Thyroid gland (tissue), 7 donors: ENCODE data around the genes PLXDC1, GRB7 and PSMD3.

GRCh38 chr17:38893194-38894078 is 23.6 kb downstream of the LASP1 start:
- PRO-cap, 2 experiments: no peak in any of the 2 experiments
- RAMPAGE, long total RNA, 5 experiments: no peak in any of the 5 experiments

GRCh38 chr17:38911323-38911844 is 41.5 kb downstream of the LASP1 start:
- PRO-cap, 2 experiments: no peak in any of the 2 experiments
- RAMPAGE, long total RNA, 5 experiments: no peak in any of the 5 experiments

GRCh38 chr17:39064305-39064734 is 87.1 kb downstream of the PLXDC1 start:
- PRO-cap, 2 experiments: no peak in any of the 2 experiments
- RAMPAGE, long total RNA, 5 experiments: no peak in any of the 5 experiments

GRCh38 chr17:39144313-39144658 is 7.2 kb downstream of the PLXDC1 start:
- PRO-cap, 2 experiments: no peak in any of the 2 experiments
- RAMPAGE, long total RNA, 5 experiments: no peak in any of the 5 experiments

- PRO-cap, 2 experiments: no peak in any of the 2 experiments
- RAMPAGE, long total RNA, 5 experiments: start-site peak on the minus strand in 3 of 5 experiments, at chr17:39151435-39152023 at its widest, 5 to 14 reads per replicate
These were observed at the start of gene PLXDC1 for GRCh38 chr17:39151065-39152169. PLXDC1 (minus strand) TSS chr17:39151637.

DNA sequence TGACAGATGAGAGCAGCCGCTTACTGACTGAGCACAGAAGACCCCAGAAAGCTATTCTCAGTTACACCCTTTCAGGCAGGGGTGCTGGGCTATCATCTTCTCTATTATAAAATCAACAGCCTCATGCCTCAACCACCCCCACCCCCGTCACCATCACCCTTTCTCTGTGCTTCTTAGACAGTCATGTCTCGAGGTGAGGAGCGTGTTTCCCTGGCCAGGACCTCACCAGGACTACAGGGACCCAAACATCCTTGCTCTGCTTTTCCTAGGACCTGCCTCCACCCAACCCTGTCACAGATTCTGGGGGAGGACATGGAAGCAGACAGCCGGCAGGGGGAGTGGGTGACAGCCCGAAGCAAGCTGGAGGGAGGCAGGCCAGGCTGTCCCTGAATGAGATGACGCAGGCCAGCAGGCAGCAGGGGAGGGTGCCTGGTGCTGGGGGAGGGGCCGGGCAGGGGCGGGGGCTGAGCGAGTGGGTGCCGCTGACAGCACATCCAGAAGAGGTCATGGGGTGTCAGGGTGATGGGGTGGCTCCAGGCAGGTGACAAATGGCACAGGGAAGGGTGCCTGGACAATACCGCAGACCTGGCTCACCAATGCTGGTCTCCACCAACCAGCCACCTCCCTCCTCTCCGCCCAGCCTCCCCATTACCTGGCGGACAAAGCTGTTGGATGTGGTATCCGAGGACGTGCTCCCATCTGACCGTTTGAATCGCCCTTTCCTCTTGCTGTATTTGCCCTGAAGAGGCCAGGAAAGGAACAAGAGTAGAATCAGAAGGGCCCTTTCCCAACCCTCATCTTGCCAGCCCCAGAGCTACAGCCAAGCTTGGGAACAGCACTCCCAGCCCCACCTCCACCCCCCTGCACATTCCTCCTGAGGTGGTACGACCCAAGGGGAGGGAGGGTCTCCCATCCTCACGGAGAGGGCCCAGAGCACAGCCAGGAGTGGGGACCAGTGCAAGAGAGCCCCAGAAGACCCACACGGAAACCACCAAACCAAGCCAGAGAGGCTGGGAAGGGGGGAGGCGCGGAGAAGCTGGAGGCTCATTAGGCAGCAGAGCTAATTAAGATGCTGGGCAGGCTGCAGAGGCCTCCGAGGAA is 2.9 kb downstream of the CACNB1 start:
- PRO-cap, 2 experiments: no peak in any of the 2 experiments
- RAMPAGE, long total RNA, 5 experiments: no peak in any of the 5 experiments

DNA sequence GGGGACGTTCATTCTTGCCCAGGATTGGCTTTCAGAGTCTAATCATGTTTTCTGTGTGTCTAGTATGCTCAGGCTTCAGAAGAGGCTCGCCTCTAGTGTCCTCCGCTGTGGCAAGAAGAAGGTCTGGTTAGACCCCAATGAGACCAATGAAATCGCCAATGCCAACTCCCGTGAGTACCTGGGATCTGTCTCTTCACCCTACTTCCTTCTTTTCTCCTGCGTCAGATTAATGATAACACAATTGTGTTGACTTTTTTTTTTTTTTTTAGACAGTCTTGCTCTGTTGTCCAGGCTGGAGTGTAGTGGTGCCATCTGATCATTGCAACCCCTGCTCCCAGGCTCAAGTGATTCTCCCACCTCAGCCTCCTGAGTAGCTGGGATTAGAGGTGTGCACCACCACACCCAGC is 1.1 kb downstream of the RPL19 start:
- PRO-cap, 2 experiments: no peak in any of the 2 experiments
- RAMPAGE, long total RNA, 5 experiments: no peak in any of the 5 experiments

- PRO-cap, 2 experiments: no peak in any of the 2 experiments
- RAMPAGE, long total RNA, 5 experiments: no peak in any of the 5 experiments
These were observed 7.9 kb downstream of the STAC2 start for GRCh38 chr17:39217776-39218303.

- PRO-cap, 2 experiments: no peak in any of the 2 experiments
- RAMPAGE, long total RNA, 5 experiments: no peak in any of the 5 experiments
These were observed 1.1 kb downstream of the CDK12 start for GRCh38 chr17:39462258-39462881.

DNA sequence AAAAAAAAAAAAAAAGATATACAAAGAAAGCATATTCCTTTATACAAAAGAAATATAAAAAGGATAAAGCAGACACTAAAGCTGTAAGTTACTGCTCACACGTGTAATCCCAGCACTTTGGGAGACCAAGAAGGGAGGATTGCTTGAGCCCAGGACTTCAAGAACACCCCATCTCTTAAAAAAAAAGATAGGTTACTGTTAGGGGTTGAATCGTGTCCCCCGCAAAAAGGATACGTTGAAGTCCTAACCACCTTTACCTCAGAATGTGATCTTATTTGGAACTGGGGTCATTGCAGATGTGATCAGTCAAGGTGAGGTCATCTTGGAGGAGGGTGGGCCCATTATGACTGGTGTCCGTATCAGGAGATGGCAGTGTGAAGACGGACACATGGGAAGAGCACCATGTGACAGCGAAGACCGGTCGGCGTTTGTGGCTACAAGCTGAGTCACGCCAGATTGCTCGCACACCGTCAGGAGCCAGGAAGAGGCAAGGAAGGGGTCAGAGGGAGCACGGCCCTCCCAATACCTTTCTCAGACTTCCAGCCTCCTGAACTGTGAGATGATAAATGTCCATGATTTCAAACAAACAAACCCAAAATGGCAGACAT is 13.0 kb downstream of the STARD3 start:
- PRO-cap, 2 experiments: no peak in any of the 2 experiments
- RAMPAGE, long total RNA, 5 experiments: no peak in any of the 5 experiments

DNA sequence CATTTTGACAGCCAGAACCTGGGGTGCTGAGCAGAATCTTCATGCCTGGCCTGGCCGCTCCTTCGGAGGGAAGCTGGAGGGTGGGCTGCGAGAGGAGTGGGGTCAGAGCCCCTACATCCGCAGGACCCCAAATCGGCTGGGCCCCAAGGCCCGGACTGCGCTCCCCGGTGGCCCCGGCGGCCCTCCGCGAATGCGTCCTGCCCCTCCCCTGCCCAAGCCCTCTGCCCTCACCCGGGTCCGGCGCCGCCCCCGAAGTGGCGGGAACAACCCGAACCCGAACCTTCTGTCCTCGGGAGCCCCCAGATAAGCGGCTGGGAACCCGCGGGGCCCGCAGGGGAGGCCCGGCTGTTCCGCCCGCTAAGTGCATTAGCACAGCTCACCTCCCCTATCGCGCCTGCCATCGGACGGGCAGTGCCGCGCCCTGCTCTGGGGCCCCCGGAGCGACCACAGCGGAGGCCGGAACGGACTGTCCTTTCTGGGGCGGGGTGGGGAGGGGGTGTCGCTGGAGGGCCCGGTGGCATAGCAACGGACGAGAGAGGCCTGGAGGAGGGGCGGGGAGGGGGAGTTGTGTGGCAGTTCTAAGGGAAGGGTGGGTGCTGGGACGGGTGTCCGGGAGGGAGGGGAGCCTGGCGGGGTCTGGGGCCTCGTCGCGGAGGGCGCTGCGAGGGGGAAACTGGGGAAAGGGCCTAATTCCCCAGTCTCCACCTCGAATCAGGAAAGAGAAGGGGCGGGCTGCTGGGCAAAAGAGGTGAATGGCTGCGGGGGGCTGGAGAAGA is 742 bp upstream of the PNMT start:
- PRO-cap, 2 experiments: no peak in any of the 2 experiments
- RAMPAGE, long total RNA, 5 experiments: start-site peak on the plus strand in 1 of 5 experiments, centred at position 580 of the sequence, 5 reads per replicate

DNA sequence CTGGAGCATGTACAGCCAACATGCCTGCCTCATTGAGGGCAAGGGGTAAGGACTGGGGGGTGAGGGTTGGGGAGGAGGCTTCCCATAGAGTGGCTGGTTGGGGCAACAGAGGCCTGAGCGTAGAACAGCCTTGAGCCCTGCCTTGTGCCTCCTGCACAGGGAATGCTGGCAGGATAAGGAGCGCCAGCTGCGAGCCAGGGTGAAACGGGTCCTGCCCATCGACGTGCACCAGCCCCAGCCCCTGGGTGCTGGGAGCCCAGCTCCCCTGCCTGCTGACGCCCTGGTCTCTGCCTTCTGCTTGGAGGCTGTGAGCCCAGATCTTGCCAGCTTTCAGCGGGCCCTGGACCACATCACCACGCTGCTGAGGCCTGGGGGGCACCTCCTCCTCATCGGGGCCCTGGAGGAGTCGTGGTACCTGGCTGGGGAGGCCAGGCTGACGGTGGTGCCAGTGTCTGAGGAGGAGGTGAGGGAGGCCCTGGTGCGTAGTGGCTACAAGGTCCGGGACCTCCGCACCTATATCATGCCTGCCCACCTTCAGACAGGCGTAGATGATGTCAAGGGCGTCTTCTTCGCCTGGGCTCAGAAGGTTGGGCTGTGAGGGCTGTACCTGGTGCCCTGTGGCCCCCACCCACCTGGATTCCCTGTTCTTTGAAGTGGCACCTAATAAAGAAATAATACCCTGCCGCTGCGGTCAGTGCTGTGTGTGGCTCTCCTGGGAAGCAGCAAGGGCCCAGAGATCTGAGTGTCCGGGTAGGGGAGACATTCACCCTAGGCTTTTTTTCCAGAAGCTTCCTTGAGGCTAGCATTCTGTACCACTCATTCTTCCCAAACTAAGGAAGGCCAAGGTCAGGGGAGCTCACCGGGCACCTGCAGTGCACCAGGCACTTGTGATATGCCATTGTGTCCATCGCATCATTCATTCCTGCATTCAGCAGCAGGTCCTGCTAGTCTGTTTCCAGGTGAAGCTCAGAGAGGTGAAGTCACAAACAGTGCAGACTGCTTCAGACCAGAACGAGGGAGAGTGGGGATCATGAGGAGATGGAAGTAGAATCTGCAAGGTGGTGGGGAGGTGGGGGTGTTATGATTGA is 1.9 kb downstream of the PNMT start:
- PRO-cap, 2 experiments: no peak in any of the 2 experiments
- RAMPAGE, long total RNA, 5 experiments: no peak in any of the 5 experiments

GRCh38 chr17:39737209-39738058 is at the start of gene GRB7:
GRB7 (plus strand) TSS chr17:39737938.
- PRO-cap, 2 experiments: peak in 2 of 2 experiments; most common plus-strand start chr17:39737938 (in 2); most common minus-strand start chr17:39737792 (in 2)
- RAMPAGE, long total RNA, 5 experiments: start-site peak on the plus strand in 2 of 5 experiments, at chr17:39737895-39737964 at its widest, 23 to 25 reads per replicate

DNA sequence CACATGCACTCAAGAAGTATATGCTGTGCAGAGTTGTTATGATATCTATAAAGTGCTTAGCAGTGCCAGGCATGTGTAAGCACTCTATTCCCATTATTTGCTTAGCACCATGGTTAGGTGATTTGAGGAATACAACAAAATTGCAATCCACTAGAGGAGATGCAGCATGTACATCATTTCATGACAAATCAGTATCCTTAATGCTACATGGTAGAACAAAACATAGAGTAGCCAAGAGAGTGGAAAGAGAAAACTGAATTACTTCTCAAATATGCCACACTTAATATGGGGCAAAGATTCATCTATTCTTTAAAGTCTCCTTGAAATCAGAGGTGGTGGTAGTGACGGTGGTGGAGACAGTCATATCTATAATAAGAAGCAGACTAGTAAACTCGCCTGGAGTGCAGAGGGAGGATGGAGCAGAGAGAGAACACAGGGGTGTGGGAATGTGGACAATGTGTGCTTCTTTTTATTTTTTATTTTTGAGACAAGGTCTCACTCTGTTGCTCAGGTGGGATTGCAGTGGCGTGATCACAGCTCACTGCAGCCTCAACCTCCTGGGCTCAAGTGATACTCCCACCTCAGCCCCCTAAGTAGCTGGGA is 33.6 kb downstream of the GRB7 start:
- PRO-cap, 2 experiments: peak in 1 of 2 experiments; most common plus-strand start position 391 of the sequence (in 1)
- RAMPAGE, long total RNA, 5 experiments: no peak in any of the 5 experiments

- PRO-cap, 2 experiments: no peak in any of the 2 experiments
- RAMPAGE, long total RNA, 5 experiments: no peak in any of the 5 experiments
These were observed 57.0 kb downstream of the GRB7 start for GRCh38 chr17:39794706-39795160.

DNA sequence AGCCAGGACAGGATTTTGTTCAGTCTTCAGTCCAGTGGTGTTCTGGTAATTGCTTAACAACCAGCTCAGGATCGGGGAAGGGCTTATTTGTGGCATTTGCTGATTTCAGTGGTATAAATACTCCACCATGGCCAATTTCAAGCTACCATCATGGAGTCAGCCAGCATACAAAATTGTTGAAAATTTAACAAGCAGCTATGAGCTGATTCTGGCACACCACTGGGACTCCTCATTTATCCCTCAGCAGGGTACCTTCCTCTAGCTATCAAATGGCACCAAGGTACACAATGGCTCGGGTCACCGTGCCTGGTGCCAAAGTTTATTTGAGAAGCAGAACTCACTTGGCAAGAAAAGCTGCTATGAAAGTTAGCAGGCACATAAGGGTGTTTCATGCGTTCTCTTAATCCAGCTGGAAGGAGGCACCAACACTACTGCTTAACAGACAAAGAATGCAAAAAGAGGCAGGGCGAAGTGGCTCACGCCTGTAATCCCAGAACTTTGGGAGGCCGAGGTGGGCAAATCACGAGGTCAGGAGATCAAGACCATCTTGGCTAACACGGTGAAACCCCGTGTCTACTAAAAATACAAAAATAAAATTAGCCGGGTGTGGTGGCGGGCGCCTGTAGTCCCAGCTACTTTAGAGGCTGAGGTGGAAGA is 51.6 kb downstream of the IKZF3 start:
- PRO-cap, 2 experiments: no peak in any of the 2 experiments
- RAMPAGE, long total RNA, 5 experiments: no peak in any of the 5 experiments

DNA sequence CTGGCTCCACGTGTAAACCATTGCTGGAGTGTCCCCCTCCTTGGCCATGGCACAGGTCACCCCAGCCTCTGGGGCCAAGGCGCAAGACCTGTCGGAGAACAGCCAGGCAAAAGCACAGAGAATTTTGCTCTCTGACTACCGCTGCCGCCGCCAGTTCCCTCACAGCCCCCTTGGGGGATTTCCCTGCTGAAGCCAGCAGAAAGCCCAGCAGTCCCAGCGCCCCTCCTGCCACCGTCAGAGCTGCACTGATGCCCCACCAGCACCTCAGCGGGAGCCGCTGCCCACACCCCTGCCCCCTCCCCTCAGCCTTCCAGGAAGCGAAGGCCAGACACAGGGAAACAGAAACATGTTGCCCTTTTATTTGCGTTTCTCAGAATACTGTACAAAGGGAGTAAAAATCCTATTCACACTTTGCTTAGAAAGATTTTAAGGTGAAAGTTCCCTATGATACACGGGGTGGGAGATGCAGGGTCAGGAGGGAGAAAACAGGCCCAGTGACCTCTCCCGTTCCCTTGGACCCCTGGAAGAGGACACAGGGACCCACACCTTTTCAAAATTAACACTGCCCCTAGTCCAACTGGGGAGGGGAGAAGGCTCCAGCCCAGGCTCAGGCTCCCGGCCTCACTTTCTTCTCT is 2.4 kb upstream of the GSDMB start:
- PRO-cap, 2 experiments: no peak in any of the 2 experiments
- RAMPAGE, long total RNA, 5 experiments: no peak in any of the 5 experiments

- PRO-cap, 2 experiments: no peak in any of the 2 experiments
- RAMPAGE, long total RNA, 5 experiments: no peak in any of the 5 experiments
These were observed 1.4 kb downstream of the ORMDL3 start for GRCh38 chr17:39926040-39926334.

GRCh38 chr17:39928473-39928937 is 973 bp downstream of the LRRC3C start:
- PRO-cap, 2 experiments: peak in 1 of 2 experiments; most common minus-strand start chr17:39928635 (in 1)
- RAMPAGE, long total RNA, 5 experiments: no peak in any of the 5 experiments

GRCh38 chr17:39980173-39981282 is at the start of gene PSMD3:
PSMD3 (plus strand) TSS chr17:39980807.
- PRO-cap, 2 experiments: peak in 2 of 2 experiments; most common plus-strand start chr17:39980807 (in 2); most common minus-strand start chr17:39980439 (in 1)
- RAMPAGE, long total RNA, 5 experiments: start-site peak on the plus strand in 4 of 5 experiments, at chr17:39980821-39980867 at its widest, 420 to 950 reads per replicate